Spleen (tissue), 7 donors: ENCODE measurements around a stretch of chr3.

DNA sequence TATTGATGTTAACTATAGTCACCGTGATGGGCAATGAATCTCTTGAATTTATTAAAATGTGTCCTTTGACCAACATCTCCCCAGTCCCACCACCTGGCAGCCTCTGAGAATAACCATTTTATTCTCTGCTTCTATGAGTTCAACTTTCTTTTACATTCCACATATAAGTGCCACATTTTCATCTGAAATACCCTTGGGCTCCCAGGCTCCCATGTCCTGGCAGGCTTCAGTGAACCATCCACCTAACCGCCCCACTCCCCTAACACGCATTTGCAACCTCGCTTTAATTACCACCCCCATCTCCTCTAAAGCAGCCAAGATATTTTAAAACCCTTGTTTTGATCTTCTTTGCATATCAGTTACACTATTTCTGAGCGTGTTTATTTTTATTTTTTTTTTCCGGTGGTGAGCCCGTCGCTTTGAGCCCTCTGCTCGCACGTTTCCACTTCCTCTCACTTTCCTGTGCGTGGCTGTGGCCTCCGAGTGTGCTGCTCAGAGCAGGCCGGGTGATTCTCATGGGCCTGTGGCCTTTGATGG, 195.5 kb upstream of the LPP start:
- PRO-cap, 4 experiments, result peak in 1 of 4 experiments; most common plus-strand start position 469 of the sequence (in 1)
- RAMPAGE, long total RNA, 4 experiments, result no peak in any of the 4 experiments

DNA sequence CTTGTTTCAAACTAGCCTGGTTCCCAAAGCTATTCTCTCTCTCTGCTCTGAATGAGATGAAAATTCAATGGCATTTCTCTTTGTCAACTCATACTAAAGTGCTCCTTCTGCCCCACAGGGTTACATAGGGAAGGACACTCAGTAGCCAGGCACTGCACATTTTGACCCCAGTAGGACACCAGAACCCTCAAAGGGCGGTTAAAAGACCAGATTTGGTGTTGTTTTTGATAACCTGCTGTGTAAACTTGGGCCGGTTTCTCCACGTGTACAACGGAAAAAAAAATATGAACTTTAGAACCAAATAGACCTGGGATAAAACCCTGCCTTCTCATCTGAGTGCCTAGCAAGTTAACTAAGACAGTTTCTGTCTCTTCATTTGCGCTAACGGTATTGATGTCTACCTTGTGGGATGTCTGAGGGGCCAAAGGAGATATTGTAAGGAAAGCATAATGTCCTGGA, 156.1 kb upstream of the LPP start:
- PRO-cap, 4 experiments, result no peak in any of the 4 experiments
- RAMPAGE, long total RNA, 4 experiments, result no peak in any of the 4 experiments

DNA sequence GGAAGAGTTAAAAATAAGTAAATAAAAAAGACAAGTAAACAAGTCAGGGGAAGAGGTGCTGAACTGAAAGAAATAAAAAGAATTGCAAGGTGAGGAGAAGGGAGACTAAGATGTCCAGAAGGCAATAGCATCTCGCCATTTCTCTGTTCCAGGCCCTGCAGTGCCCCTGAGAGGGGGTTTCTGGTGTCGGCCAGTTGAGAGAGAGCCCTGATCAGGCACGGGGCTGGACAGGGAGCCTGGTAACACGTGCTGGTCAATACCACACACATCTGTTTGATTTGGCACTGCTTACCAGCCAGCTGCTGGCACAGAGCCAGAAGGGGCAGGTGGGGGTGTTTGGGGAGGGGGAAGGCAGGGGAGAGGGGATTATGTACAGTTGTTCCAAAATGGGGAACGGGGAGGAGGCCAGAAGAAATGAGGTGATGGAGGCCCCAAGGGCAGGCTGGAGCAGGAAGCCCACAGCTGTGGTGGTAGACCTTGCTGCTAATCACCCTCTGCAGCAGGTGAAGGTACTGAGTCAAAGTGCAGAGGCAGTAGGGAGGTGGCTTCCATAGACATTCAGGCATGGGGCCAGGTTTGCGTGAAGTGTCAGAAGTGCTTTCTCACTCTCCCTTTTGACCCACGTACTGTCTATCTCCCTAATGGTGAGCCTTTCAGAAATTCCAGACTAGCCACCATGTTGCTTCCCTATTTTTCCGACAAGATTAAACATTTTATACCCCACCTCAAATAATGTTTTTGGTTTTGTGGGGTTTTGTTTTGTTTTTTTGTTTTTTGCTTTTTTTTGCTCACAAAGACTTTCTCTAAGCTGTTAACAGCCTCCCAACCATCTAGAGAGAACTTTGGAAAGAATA, 153.5 kb upstream of the LPP start:
- PRO-cap, 4 experiments, result no peak in any of the 4 experiments
- RAMPAGE, long total RNA, 4 experiments, result no peak in any of the 4 experiments

- PRO-cap, 4 experiments, result no peak in any of the 4 experiments
- RAMPAGE, long total RNA, 4 experiments, result no peak in any of the 4 experiments
Measured at GRCh38 chr3:188164021-188164817, 10.3 kb downstream of the LPP start.

DNA sequence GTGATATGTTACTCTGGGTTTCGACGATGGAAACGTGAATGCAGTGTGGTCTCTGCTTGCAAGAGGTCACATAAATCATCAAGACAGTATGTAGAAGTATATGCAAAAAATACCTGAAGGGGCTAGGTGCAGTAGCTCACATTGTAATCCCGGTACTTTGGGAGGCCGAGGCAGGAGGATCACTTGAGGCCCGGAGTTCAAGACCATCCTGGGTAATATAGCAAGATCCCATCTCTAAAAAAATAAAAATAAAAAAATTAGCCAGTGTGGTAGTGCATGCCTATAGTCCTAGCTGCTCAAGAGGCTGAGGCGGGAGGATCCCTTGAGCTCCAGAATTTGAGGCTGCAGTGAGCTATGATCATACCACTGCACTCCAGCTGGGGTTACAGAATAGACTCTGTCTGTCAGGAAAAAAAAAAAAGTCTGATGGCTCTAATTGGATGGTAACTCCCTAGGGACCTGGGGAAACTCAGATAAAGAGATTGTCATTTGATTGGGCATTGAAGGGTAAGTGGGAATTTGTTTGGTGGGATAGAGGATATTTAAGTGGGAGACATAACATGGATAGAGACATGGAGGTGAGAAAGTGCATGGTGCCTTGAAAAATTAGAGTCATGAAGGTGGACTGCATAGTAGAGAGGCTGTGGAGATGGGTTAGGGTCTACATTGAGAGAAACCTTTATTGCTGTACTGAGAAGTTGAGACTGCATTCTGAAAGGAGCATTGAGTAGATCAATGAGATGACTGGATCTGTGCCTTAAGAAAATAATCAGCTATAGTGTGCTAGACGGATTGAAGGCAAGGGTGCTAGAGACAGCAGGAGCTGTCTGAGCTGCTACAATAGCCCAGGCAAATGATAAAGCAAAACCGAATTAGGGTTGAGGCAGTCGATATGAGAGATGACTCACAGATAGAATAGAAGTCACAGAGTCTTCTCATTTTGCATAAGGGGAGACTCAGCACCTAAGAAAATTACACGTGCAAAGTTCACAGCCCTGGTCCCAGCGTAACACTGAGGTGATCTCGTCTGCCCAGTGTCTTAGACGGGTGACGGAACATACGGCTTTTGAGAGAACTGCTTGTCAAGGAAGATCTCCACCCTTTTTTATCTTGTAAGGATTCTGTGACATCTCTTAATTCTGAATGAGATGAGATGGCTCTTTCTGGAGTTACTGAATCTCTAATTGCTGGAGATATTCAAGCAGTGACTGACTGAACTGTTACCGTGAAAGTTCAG, 11.3 kb downstream of the LPP start:
- PRO-cap, 4 experiments, result no peak in any of the 4 experiments
- RAMPAGE, long total RNA, 4 experiments, result no peak in any of the 4 experiments

GRCh38 chr3:188183281-188183674, 29.3 kb downstream of the LPP start:
- PRO-cap, 4 experiments, result no peak in any of the 4 experiments
- RAMPAGE, long total RNA, 4 experiments, result no peak in any of the 4 experiments

GRCh38 chr3:188189383-188189986, 35.5 kb downstream of the LPP start:
- PRO-cap, 4 experiments, result no peak in any of the 4 experiments
- RAMPAGE, long total RNA, 4 experiments, result no peak in any of the 4 experiments

DNA sequence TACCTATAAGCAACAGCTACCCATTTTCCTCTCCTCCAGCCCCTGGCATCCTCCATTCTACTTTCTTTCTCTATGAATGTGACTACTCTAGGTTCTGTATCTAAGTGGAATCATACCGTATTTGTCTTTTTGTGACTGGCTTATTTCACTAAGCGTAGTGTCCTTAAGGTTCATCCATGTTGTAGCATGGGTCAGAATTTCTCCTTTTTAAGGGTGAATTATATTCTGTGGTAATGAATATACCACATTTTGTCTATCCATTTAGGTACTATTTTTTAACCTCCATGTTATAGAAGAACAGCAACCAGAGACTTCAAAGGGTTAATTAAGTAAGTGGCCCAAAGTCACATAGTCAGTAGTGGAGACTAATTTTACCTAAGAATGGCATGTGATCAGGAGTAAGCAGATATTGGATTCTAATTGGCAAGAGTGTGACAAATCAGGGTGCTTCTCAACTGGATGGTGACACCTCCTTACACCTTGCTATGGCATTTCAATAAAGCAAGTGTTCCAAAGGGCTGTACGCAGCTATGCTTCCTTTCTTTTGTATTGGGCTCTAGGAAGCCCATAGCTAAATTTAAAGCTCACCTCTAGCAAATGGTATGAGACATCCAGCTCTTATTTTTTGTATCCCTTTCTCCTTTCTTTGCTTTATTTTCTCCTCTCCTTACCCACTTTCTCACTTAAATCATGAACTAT, 61.6 kb downstream of the LPP start:
- PRO-cap, 4 experiments, result no peak in any of the 4 experiments
- RAMPAGE, long total RNA, 4 experiments, result no peak in any of the 4 experiments

DNA sequence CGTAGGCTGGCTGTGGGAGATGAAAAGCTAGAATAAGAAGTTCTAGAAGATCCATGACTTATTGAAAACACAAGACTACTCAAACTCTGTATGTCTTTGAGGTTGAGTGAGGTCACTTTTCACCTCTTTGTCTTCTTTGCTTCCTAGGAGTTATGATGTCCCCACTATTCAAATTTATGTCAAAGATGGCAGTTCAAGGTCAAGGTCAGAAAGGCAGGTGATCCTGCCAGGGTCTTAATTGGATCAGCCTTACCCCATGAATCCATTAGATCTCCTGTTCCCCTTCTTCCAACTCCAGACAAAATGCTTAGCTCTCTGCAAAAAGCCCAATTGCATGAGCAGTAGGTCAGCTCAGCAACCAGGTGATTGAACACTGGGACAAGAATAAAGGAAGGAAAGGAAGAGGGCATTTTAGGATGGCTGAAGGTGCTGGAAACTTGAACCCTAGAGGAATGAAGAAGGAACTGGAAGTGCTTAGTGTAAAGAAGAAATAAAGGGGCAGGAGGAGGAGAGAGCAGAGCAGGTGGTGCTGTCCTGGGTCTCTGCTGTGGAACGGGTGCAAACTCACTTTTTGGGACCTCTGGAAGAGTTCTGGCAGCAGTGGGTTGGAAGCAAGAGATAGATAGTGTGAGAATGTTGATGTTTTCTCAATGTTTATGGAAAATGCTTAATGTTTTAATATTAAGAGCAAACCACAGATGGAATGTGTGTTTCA, 80.9 kb downstream of the LPP start:
- PRO-cap, 4 experiments, result peak in 3 of 4 experiments; most common minus-strand start position 466 of the sequence (in 3)
- RAMPAGE, long total RNA, 4 experiments, result no peak in any of the 4 experiments

- PRO-cap, 4 experiments, result no peak in any of the 4 experiments
- RAMPAGE, long total RNA, 4 experiments, result no peak in any of the 4 experiments
Measured at GRCh38 chr3:188285779-188286548, 132.0 kb downstream of the LPP start.

DNA sequence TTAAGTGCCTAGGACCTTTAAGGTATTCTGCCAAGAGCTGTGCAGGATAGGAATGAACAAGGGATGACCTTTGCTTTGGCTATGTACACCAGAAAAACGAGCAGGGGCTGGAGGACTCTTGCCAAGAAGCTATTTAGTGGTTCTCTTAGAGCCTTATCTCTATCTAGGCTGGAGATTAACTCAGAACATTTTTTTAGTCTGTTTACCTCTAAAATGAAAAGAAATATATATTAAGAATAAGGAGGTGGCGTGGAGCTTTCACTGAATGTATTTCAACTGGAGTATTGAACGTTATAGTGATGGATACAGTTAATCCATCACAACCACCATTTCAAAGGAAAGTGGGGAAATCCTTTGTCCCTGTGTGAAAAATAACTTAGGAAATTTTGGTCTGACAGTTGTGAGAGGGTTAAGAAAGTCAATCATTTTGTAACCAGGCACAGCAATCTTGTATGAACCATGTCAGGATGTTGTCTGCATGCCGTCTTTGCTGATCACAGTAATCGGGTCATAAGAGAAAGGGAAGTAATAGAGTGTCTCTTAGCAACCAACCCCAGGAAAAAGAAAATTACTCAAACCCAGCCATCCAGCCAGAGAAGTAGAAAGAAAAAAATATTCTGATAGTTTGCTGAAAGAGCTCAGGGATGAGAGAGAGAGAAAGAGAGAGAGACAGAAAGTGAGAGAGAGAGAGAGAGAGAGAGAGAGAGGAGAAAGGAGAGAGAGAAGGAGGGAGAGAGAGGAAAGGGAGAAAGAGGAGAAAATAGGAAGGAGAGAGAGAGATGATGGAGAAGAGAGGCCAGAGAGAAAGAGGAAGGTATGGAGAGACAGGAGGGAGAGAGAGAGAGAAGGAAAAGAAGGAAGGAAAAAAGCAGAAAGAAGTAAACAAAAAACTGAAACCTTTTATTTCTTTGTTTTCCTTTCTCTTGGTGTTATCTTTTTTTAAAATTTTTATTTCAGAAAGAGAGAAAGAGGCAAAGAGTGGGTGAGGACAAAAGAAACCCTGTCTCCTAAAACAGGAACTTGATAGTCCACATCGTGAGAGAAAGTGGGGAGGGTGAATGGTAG, 279.3 kb downstream of the LPP start:
- PRO-cap, 4 experiments, result peak in 1 of 4 experiments; most common plus-strand start position 775 of the sequence (in 1); most common minus-strand start position 461 of the sequence (in 1)
- RAMPAGE, long total RNA, 4 experiments, result no peak in any of the 4 experiments

DNA sequence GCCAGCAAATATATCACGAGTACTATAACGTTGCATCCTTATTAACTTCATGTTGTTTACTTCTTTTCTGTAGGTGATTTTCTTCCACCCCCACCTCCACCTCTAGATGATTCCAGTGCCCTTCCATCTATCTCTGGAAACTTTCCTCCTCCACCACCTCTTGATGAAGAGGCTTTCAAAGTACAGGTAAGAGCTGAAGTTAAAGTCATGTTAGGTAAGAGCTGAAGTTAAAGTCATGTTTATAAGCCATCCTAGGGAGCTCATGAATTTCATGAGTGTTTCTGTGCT, 330.5 kb downstream of the LPP start:
- PRO-cap, 4 experiments, result no peak in any of the 4 experiments
- RAMPAGE, long total RNA, 4 experiments, result no peak in any of the 4 experiments

DNA sequence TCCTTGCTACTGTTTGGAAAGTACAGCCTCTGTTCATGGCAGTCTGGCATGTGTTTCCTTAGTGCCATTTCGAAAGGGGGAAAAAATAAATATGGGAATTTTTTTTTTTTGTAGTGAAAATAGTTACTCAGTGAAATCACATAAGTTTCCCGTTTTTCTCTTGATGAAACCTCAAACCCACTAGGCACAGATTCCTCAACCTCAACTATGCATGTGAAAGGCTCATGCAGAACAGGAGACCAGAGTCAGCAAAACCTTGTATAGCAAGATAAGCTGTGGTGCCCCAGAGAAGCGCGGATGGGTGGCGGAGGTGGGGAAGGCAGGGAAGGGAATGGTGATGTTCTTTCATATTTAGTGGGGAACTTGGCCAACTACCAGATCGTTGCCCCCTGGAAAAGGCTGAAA, 353.4 kb downstream of the LPP start:
- PRO-cap, 4 experiments, result peak in 1 of 4 experiments; most common plus-strand start position 286 of the sequence (in 1)
- RAMPAGE, long total RNA, 4 experiments, result no peak in any of the 4 experiments

DNA sequence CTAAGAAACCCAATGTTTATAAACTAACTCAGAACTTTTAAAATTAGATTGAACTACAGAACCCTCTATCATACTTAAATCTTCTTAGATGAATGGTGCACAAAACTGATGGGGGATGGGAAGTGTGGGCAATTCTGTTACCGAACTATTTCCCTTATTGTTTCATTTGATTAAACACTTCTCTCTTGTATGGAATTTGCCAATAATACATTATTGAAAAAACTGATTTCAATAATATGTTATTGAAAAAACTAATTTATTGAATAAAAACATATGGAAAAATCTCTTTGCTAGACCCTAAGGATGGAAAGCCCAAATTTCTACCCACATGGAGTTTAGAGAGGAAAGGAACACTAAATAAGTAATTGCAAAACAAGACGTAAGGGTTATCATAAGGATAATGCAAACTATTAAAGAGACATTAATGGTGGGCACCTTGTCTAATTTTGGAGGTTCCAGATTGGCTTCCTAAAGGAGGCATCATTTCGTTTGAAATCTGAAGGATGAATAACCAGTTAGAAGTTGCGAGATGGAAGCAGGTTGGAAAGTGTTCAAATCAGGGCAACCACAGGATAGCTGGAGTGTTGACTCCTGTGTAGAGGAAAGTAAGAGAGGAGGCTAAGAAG, 443.7 kb downstream of the LPP start:
- PRO-cap, 4 experiments, result no peak in any of the 4 experiments
- RAMPAGE, long total RNA, 4 experiments, result no peak in any of the 4 experiments

GRCh38 chr3:188609345-188609970, 455.5 kb downstream of the LPP start:
- PRO-cap, 4 experiments, result no peak in any of the 4 experiments
- RAMPAGE, long total RNA, 4 experiments, result no peak in any of the 4 experiments

GRCh38 chr3:188635500-188636362, 481.8 kb downstream of the LPP start:
- PRO-cap, 4 experiments, result no peak in any of the 4 experiments
- RAMPAGE, long total RNA, 4 experiments, result no peak in any of the 4 experiments

- PRO-cap, 4 experiments, result no peak in any of the 4 experiments
- RAMPAGE, long total RNA, 4 experiments, result no peak in any of the 4 experiments
Measured at GRCh38 chr3:188877706-188878137, 294.0 kb upstream of the TPRG1 start.

- PRO-cap, 4 experiments, result no peak in any of the 4 experiments
- RAMPAGE, long total RNA, 4 experiments, result no peak in any of the 4 experiments
Measured at GRCh38 chr3:188946196-188946803, 225.5 kb upstream of the TPRG1 start.

DNA sequence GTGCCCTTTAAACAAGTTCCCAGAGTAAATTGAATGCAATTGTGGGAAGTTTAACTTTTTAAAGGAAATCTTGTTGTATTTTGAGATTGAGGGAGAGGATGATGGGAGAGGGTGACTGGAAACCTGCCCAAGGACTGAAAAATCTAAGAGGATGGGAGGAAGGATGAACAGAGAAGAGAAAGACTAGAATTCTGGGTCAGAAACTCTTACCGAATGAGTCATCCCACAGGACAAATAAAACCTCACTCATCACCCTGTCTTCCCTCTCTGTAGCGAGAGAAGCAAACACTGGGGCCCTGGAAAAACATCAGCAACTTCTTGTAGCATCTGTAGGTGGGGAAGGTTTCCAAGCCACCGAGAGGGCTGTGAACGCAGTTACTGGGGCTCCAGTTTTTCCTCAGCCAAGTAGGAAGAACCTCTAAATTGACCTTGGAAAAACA, 193.1 kb upstream of the TPRG1 start:
- PRO-cap, 4 experiments, result no peak in any of the 4 experiments
- RAMPAGE, long total RNA, 4 experiments, result no peak in any of the 4 experiments

DNA sequence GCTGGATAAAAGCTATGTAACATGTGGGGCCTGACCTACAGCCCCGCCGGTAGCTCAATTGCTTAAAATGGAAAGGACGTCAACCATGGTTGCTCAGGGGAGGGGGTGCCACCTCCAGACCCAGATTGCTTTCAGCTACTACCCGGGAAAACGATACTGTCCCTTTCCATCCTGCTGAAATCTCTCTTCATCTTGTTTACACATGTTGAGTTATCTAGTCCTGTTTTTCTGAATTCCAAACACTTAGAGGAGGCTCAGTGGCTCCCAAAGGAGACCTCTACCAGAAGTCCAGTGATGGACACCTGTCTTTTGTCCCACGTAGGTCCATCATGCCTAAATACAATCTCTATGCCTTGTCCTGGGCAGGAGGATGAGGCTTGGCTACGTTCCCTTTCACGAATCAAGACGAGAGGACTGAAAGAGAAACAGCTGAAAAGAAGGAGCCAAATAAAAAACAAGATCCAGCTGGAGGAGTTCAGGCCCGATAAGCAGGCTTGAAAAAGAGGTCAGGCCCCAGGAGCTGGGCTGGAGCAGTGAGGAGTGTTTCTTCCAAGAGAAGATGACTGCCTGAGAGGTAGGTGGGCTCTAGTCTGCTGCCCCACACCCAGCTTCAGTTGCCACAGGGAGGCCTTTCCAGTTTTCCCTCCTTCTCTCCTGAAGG, 72.0 kb upstream of the TPRG1 start:
- PRO-cap, 4 experiments, result no peak in any of the 4 experiments
- RAMPAGE, long total RNA, 4 experiments, result no peak in any of the 4 experiments